Measurements from ENCODE around the genes OR1J2, OR1L4, ZBTB6 and ZBTB26.

DNA sequence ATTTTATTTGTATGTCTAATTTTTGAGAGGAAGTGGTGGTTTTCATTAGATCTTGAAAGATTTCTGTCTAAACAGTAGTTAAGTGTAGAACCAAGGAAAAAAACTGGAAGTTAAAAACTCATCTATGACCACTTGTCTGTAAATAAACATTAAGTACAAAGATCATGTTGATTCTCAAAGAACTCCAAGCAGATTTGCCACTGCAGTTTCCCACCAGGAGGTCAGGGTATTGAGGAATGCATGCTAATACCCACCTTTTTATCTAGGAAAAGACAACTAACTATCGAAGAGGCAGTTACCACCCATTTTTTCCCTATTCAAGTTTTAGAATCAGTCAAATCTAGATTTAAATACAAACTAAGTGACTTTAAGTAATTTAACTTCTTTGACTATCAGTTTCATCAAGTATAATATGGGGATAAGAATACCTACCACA lies 1.9 kb downstream of the STOM start:
- RRBS = no CpG with 5 or more reads among the region's 1 CpG

DNA sequence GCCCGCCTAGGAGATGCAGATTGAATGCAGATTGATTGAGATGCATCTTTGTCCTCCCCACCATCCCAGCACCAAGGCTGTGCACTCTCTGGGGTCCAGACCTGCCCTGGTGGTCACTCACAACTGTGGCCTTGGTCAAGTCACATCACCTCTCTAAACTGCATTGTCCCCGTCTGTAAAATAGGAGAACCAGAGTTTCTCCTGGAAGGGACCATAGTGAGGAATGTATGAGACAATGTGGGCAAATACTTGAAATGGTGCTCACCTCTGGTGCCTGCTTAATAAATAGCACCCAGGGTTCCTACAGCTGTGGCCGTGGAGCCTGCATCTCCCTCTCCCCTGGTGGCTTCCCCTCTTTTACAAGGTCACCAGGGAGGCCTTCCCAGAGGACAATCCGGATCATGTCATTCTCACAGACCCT lies 66.1 kb upstream of the GGTA1 start:
- RRBS = no CpG with 5 or more reads among the region's 4 CpGs

DNA sequence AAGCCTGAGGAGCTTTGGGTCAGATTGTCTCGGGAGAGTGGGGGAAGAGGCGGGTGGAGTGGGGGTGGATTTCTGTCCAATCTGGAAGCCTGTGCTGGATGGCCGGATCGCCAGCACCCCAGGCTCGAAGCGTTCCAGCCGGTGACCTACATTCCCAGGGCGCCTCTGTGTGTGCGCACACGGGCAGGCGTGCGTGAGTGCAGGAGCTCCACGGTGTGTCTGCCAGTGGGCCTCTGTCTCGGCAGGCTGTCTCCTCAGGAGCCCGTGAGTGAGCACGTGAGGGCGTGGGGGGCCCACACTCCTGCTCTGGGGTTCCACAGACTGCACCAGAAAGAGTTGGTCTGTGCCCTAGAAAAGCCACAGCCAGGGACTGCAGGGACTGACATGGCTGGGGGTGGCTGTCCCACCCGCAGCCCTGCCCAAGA lies 74.2 kb upstream of the DAB2IP start:
- RRBS = 42% methylated on average over 4 of the region's 18 CpGs

GRCh38 chr9:121649300-121650084 lies 1.9 kb upstream of the DAB2IP start:
- RRBS = no CpG with 5 or more reads among the region's 9 CpGs

DNA sequence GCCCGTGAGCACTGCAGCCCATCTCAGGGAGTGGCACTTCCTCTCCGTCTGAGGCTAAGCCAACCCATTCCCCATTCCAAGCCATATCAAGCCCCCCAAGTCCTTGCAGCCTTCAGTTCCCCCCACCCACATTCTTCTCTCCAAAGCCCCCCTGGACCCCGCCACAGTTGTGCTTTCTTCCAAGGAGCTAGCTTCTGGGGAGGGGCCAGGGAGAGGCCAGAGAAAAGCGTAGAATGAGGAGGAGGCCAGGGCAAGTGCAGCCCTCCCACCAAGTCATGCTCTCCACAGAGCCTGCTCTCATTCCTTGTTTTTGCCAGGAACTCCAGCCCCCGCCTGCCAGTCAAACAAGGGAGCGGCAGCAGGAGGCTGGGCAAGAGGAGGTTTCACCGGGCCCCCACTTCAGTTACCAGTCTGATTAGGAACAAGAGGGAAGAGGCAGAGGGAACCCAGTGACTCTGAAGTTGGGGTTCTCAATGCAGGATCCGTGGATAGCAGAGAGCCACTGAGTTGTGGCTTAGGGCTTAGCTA lies 120.4 kb downstream of the DAB2IP start:
- RRBS = no CpG with 5 or more reads among the region's 8 CpGs

DNA sequence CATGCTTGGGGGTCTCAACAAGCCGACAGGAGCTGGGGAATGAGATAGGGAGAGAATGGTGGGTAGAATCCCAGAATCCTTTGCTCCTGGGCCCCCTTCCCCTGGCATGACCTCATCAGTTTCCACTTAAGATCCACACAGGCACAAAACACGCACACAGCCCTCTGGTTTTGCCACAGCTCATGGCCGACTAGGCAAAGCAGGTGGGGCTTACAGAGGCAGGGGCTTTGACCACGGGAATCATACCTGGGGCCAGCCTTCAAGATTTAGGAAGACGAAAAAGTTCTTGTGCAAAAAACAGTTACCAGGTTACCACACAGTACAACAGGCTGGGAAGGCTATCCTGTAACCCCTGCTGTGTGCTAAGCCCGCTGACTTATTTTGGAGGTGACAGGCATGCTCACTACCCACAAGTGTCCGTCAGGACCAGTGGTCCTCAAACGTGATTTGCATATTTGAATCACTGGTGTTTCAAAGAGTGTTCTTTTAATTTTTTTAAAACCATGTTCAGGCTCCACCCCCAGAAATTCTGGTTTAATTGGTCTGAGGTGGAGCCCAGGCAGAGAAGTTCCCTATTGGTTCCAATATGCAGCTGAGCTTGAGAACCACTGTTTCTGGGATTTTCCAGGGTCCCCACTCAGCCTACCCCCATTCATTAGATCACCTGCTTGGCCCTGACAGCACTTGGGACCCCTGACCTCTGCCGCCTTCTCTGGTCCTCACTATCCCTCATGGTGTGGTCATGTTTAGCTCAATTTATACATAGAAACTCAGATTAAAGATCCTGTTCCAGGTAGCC lies 146.7 kb downstream of the TTLL11 start:
- RRBS = no CpG with 5 or more reads among the region's 9 CpGs

DNA sequence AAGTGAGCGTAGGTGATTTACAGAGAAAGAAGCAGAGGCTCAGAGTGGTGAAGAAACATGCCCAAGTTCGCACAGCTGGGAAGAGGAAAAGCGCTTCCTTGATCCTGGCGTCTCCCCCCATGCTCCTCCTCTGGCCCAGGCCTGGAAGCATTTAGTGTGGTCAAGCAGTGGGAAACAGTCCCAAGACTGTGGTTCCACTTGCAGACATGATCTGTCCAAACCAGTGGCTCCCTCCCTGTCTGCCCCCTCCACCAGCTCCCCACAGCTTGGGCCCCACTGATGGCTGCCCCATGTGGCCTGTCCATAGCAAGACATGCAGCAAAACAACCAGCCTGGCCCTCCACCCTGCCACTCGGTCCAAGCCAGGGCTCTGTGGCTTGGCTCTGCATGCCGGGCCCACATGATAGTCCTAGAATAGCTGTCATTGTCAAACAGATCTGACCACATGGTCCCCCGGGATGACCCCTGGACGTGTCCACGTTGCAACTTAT lies 107.1 kb downstream of the TTLL11 start:
- RRBS = 17% methylated on average over 1 of the region's 9 CpGs

- RRBS = no CpG with 5 or more reads among the region's 11 CpGs
Observed at GRCh38 chr9:122115857-122116633, 22.9 kb upstream of the TTLL11 start.

DNA sequence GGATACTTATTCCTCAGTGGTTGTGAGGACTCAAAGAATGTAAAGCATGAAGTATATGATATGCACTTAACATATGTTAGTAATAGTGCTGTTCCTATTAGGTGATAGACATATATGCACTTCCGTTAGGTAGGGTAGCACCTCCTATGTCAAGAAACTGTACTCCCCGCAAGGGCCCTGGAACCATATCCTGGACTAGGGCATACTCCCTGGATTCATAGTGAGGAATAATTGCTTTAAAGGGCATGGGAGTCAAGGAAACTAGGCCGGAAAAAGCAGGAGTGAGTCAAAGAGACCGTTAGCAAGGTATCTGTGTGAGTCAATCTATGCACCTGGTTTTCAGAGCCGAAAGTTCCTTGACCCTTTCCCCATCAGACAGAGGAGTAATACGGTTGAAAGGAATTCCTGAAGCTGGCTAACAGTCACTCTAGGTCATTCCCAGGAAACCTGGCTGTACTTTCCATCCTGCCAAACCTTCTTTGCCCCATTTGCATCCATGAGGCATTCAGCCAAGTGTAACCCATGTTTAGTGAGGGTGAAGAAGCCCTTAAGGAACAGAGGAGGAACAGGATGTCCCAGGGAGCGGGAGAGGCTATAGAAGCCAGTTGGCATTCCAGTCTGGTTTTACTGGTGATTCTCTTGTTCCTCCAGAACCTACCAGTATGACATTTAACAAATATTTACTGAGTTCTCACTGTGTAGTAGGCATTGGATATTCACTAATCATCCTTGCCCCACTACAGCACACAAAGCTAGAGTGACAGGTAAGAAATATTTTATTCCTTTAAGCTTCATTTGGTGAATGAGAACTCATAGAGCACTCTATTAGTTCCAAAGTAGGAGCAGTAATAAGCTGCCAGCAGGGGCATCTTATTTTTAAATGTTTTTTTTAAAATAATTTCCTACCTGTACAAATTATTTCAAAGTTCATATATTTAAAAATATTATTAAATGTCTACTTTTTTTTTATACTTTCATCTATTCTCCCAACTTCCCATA lies 16.1 kb downstream of the RBM18 start:
- RRBS = no CpG with 5 or more reads among the region's 7 CpGs

DNA sequence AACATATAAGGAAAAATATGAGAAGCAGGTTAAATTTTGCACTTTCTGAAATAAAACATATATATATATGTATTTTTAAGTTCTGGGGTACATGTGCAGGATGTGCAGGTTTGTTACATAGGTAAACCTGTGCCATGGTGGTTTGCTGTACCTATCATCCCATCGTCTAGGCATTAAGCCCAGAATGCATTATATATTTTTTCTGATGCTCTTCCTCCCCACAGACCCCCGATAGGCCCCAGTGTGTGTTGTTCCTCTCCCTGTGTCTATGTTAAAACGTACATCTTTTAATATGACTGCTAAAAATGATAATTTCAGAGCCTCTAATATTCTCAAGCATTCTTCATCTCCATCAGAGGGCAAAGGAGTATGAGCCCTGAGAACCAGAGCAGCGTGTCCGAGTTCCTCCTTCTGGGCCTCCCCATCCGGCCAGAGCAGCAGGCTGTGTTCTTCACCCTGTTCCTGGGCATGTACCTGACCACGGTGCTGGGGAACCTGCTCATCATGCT lies at the start of gene OR1J2:
Gene OR1J2, plus strand, starts transcription at position 370 of the 509 bp plus-strand sequence.
- RRBS = no CpG with 5 or more reads among the region's 7 CpGs

GRCh38 chr9:122723676-122724100 lies at the start of gene OR1L4:
Gene OR1L4, plus strand, starts transcription at chr9:122723990.
- RRBS = no CpG with 5 or more reads among the region's 1 CpG

- RRBS = no CpG with 5 or more reads among the region's 2 CpGs
Observed at GRCh38 chr9:122900758-122901260, 4.3 kb downstream of the RC3H2 start.

GRCh38 chr9:122903695-122903902 lies 1.6 kb downstream of the RC3H2 start:
- RRBS = no CpG with 5 or more reads among the region's 4 CpGs

- RRBS = no CpG with 5 or more reads among the region's 6 CpGs
Observed at GRCh38 chr9:122904415-122904746, 778 bp downstream of the RC3H2 start.

GRCh38 chr9:122912526-122913528 lies at the start of gene ZBTB6:
Gene ZBTB6, minus strand, starts transcription at chr9:122913323.
- RRBS = 3% methylated on average over 7 of the region's 32 CpGs

GRCh38 chr9:122930972-122931859 lies at the start of gene ZBTB26:
Gene ZBTB26, minus strand, starts transcription at chr9:122931512.
- RRBS = 3% methylated on average over 11 of the region's 49 CpGs

DNA sequence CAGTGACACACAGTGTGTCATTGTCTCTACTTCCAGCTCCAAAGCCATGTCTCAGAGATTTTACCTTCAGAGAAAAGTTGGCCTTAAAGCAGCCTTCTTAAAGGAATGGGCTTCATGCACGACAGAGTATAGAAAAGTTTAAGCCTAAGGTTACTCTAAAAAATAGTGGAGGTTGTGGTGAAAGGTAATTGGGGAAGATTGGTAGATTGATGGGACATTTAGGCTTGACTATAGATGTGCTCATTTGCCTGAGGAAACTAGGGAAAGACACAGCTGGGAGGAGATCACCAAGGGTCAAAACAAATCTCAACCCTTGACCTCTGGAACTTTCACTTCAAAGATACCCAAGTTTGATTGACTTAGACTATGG lies 19.1 kb downstream of the RABGAP1 start:
- RRBS = no CpG with 5 or more reads among the region's 1 CpG

- RRBS = no CpG with 5 or more reads among the region's 10 CpGs
Observed at GRCh38 chr9:123193028-123194294, 74.9 kb downstream of the STRBP start.

GRCh38 chr9:123222224-123222529 lies 46.2 kb downstream of the STRBP start:
- RRBS = no CpG with 5 or more reads among the region's 2 CpGs

GRCh38 chr9:123265886-123266443 lies 2.4 kb downstream of the STRBP start:
- RRBS = no CpG with 5 or more reads among the region's 4 CpGs

Measured in cardiac fibroblast (primary cell).